Keratinocyte (primary cell): ENCODE results near the genes TMEM33, ATP8A1, GABRG1 and GABRA4.

CAGE:
- cytosol, long polyA minus RNA = no peak
- cytosol, long polyA plus RNA = no peak
- long polyA plus RNA = no peak
- nucleus, long polyA minus RNA = no peak
- nucleus, long polyA plus RNA = no peak
Measured at GRCh38 chr4:41361878-41362162, 105.1 kb downstream of the UCHL1 start.

DNA sequence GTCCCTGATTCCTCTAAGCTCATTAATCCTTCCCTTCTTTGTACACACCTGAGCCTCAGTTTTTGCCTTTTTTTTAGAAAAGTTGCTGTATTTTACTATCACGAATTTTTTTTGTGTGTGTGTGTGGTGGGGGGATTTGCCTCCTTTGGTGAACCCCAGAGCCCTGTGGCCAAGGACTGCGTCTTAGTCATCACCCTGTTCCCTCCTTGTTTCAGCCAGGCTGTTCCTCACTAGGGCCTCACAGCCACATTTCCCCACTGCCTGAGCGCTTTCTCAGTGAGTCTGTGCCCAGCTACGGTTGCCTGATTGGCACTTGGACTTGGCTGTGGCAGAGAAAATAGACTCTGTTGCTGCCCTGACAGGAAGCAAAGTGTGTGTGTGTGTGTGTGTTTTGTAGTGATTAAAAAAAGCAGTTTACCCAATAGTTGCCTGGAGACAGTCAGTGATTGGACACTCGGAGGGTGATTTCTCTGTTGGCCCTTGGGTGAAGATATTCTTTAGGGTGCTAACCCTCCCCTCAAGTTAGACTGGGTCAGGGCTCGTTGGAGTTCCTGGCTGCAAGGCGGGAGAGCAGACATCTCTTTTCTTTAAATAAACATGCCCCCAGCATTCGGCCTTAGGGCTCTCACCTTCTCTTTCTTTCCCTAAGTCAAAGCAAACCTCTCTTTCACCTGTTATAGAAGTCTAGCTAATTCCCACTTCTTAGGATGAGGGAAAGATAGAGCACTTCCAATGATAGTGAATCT is 113.0 kb downstream of the UCHL1 start:
CAGE:
- cytosol, long polyA minus RNA = no peak
- cytosol, long polyA plus RNA = no peak
- long polyA plus RNA = no peak
- nucleus, long polyA minus RNA = no peak
- nucleus, long polyA plus RNA = no peak

DNA sequence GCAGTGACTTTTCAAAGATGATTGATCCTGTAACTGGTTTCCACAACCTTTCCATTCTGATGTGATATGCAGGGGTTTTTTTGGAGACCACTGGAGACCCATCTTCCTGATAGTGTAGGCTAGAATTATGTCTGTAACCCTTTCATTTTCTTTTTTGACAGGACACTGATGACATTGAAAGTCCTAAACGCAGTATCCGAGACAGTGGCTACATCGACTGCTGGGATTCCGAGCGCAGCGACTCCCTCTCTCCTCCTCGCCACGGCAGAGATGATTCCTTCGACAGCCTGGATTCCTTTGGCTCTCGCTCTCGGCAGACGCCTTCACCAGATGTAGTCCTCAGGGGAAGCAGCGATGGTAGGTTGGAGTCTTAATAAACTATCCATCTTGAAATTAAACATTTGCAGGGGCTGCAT is 75.4 kb downstream of the LIMCH1 start:
CAGE:
- cytosol, long polyA minus RNA = no peak
- cytosol, long polyA plus RNA = no peak
- long polyA plus RNA = no peak
- nucleus, long polyA minus RNA = no peak
- nucleus, long polyA plus RNA = no peak

DNA sequence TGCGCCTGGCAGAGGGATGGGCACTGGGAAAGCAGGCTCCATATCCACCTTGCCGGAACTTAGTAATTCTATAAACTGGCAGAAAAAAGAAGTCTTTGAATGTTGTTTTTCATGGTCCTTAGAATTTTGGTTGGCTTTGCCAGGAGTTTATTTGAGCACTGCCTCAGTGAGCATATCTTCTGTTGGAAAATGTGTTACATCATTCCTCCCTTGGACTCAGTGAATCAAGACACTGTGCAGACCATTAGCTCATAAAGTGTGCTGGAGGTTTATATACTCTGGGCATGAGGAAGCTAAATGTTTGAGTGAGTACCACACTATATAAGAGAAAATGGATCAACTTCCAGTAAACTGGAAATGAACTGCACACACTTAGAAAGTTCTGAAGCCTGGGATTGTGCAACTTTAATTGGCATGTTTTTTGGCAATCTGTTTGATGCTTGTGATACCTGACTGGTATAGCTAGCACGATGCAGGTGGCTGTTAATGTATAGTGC is 75.8 kb downstream of the LIMCH1 start:
CAGE:
- cytosol, long polyA minus RNA = no peak
- cytosol, long polyA plus RNA = no peak
- long polyA plus RNA = no peak
- nucleus, long polyA minus RNA = no peak
- nucleus, long polyA plus RNA = no peak

GRCh38 chr4:41684627-41685008 is 63.9 kb downstream of the PHOX2B start:
CAGE:
- cytosol, long polyA minus RNA = no peak
- cytosol, long polyA plus RNA = no peak
- long polyA plus RNA = no peak
- nucleus, long polyA minus RNA = no peak
- nucleus, long polyA plus RNA = no peak

CAGE:
- cytosol, long polyA minus RNA = no peak
- cytosol, long polyA plus RNA = no peak
- long polyA plus RNA = no peak
- nucleus, long polyA minus RNA = no peak
- nucleus, long polyA plus RNA = no peak
Measured at GRCh38 chr4:41801851-41802101, 53.3 kb upstream of the PHOX2B start.

GRCh38 chr4:41933894-41934479 is 1.2 kb upstream of the TMEM33 start:
CAGE:
- cytosol, long polyA minus RNA = no peak
- cytosol, long polyA plus RNA = no peak
- long polyA plus RNA = no peak
- nucleus, long polyA minus RNA = no peak
- nucleus, long polyA plus RNA = no peak

DNA sequence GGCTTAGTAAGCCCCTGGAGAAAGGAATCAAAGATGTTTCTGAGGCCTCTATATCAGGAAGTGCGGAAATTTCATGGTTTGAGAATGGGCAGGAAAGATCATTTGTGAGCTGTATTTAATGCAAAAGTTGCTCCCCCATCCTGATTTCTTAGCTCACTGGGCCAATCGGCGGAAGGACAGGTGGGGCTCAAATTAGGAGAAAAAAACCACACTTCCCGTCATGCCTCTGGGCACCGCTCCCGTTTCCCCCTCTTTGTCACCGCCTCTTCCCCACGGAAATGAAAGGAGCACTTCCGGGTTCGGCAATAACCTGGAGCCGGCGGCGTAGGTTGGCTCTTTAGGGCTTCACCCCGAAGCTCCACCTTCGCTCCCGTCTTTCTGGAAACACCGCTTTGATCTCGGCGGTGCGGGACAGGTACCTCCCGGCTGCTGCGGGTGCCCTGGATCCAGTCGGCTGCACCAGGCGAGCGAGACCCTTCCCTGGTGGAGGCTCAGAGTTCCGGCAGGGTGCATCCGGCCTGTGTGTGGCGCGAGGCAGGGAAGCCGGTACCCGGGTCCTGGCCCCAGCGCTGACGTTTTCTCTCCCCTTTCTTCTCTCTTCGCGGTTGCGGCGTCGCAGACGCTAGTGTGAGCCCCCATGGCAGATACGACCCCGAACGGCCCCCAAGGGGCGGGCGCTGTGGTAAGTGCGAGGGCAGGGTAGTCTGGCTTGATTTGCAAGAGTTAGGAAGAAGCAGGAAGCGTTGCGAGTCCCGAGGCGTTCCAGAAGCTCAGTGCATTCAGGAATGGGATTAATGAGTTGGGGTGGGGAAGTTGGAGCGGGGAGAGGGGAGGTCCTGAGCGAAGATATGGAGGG is at the start of gene TMEM33:
Gene TMEM33 (plus strand): TSS at position 582 of the 856 bp plus-strand sequence.
CAGE:
- cytosol, long polyA minus RNA = start-site peak on the plus strand centred at position 344 of the sequence, 79 bp wide, 386 reads
- cytosol, long polyA plus RNA = start-site peak on the plus strand centred at position 342 of the sequence, 83 bp wide, 509 and 131 reads in 2 replicates
- long polyA plus RNA = start-site peak on the plus strand centred at position 344 of the sequence, 127 bp wide, 821 and 1,141 reads in 2 replicates
- nucleus, long polyA minus RNA = start-site peak on the plus strand centred at position 347 of the sequence, 73 bp wide, 518 reads
- nucleus, long polyA plus RNA = start-site peak on the plus strand centred at position 342 of the sequence, 83 bp wide, 866 and 1,008 reads in 2 replicates

DNA sequence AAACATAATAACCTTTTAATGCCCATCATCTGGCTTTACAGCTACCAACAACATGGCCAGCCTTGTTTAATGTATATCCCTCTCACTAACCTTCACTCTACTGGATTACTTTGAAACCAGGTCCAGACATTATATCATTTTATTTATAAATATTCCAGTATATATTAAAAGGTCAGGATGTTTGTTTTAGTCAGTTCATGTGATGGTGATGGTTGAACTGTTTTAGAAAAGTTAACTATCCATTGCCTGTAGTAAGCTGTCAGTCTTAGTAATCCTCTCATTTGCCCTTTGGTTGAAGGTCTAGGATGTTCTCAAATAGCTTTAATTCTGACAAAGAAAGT is 34.7 kb downstream of the SLC30A9 start:
CAGE:
- cytosol, long polyA minus RNA = no peak
- cytosol, long polyA plus RNA = no peak
- long polyA plus RNA = no peak
- nucleus, long polyA minus RNA = no peak
- nucleus, long polyA plus RNA = no peak

CAGE:
- cytosol, long polyA minus RNA = no peak
- cytosol, long polyA plus RNA = no peak
- long polyA plus RNA = no peak
- nucleus, long polyA minus RNA = no peak
- nucleus, long polyA plus RNA = no peak
Measured at GRCh38 chr4:42605032-42606149, 51.5 kb downstream of the ATP8A1 start.

CAGE:
- cytosol, long polyA minus RNA = no peak
- cytosol, long polyA plus RNA = no peak
- long polyA plus RNA = no peak
- nucleus, long polyA minus RNA = no peak
- nucleus, long polyA plus RNA = no peak
Measured at GRCh38 chr4:42656758-42658029, at the start of gene ATP8A1. Gene ATP8A1 (minus strand): TSS chr4:42657105.

DNA sequence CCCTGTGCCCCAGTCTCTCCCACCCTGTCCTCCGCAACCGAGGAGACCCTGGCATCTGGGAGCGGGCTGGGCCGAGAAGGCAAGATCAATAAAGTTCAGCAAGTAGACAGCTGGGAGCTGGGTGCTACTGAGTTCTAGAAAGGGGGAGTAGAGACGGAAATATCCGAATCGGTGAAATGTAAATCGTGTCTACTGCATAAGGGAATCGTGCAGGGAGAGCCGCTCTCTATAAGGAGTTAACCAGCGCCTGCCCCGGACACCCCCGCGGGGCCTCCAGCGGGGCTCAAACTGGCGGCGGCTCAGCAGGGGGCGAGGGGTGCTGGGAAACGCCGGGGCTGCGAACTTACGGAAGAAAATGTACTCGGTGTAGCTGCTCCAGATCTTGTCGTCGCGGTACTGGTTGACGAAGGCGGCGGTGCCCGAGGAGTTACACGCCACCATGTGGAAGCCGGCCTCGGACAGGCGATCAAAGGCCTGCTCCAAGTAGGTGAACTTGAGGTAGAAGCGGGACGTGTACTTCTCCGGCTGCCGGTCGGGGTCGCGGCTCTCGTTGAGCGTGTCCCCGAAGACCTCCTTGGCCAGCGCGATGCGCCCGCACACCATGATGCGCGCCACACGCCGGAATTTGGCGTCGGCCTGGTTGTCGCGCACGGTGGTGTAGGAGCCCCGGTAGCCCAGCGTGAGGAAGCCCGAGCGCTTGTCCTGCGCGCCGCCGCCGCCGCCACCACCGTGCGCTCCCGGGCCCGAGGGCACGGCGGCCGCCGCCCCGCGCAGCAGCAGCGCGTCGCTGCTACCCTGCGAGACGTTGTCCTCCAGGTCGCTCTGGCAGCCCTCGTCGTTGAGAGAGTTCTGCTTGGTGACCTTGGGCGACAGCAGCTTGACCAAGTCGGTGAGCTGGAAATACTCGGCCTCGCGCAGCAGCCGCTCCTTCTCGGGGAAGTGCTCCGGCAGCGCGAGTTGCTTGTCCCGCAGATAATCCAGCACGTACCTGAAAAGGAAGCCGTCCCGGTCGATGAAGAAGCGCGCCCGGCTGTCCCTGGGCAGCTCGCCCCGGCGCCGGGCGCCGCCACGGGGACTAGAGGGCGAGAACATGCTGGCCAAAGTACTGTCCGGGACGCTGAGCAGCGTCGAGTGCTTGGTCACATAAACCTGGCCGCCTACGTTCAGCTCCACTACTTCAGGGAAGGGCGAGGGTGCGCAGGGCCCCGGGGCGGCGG is 985 bp downstream of the KCTD8 start:
CAGE:
- cytosol, long polyA minus RNA = no peak
- cytosol, long polyA plus RNA = no peak
- long polyA plus RNA = no peak
- nucleus, long polyA minus RNA = no peak
- nucleus, long polyA plus RNA = no peak

CAGE:
- cytosol, long polyA minus RNA = no peak
- cytosol, long polyA plus RNA = no peak
- long polyA plus RNA = no peak
- nucleus, long polyA minus RNA = no peak
- nucleus, long polyA plus RNA = no peak
Measured at GRCh38 chr4:46123732-46124441, at the start of gene GABRG1. Gene GABRG1 (minus strand): TSS chr4:46124054.

GRCh38 chr4:46390409-46390916 is 535 bp upstream of the GABRA2 start:
CAGE:
- cytosol, long polyA minus RNA = no peak
- cytosol, long polyA plus RNA = no peak
- long polyA plus RNA = no peak
- nucleus, long polyA minus RNA = no peak
- nucleus, long polyA plus RNA = no peak

CAGE:
- cytosol, long polyA minus RNA = no peak
- cytosol, long polyA plus RNA = no peak
- long polyA plus RNA = no peak
- nucleus, long polyA minus RNA = no peak
- nucleus, long polyA plus RNA = no peak
Measured at GRCh38 chr4:46993287-46994089, at the start of gene GABRA4. Gene GABRA4 (minus strand): TSS chr4:46993581.

DNA sequence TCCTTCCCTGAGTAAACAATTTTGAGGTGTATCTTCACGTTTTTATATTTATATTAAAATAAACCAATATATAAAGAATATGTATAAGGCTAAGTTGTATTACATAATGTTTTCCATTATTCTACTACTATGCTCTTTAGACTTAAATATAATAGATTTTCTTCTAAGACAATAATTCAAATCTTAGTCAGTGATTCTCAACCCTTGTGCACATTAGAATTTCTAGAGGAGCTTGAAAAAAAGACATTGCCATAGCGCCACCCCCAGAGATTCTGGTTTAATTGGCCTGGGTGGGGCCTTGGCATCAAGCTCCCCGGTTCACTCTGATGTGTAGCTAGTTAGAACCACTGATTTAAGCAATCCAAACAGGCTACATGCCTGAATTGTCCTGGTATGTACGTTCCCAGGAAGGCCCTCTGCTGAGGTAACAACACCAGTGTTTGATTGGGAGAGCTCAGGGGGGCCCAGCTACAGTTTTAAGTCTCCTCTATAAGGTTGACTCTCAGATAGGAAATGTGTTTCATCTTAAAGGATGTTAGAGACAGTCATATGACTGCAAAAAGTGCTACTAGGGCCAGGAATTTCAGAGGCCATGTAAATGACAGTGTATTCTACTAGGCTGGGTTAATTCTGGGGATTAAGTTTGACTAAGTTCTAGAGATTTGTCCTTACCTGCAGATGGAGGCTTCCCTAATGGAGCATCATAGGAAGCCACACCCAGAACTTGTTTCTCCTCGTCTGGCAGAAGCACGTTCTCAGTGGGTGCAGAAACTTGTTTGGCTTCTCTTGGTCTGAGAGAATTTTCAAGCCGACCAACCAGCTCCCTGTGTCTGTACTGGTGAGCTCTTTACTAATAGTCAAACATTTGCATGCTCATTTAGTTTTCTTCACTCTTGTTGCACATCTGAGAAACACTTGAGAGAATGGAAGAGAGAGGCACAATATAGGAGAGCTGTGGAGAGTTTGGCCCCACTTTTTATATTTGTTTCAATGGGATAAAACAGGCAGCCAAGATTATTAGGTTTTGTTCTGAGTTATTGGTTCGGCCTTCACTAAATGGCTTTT is 1.1 kb upstream of the ATP10D start:
CAGE:
- cytosol, long polyA minus RNA = no peak
- cytosol, long polyA plus RNA = no peak
- long polyA plus RNA = no peak
- nucleus, long polyA minus RNA = no peak
- nucleus, long polyA plus RNA = no peak

DNA sequence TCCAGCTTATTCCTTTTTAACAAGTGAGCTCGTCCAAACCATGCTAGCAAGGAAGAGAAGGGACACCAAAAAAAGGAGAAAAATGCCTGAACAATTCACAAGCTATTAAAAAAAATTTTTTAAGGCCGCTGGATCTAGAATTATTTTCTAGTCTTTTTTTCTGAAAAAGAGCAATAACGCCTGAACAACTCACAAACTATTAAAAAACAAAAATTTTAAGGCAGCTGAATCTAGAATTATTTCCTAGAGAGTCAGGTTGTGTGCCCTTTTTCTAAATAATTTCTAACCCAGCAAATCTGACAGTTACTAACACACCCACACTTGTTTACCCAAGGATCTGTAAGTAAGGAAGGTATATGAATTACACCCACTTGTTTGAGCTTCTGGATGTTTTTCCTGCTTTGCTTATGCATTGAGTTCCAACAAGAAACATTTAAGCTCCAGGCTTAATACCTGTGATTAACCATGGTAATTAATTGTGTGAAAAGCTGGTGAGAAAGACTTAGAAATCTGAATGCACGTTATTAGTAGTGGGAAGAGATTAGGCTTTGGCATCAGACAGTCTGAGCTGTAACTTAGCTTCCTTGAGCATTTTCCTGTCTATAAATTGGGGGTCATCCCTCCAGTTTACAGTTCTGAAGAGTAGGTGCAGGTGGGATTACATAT is 1.5 kb downstream of the NIPAL1 start:
CAGE:
- cytosol, long polyA minus RNA = no peak
- cytosol, long polyA plus RNA = no peak
- long polyA plus RNA = no peak
- nucleus, long polyA minus RNA = no peak
- nucleus, long polyA plus RNA = no peak

GRCh38 chr4:48423583-48424351 is 59.4 kb upstream of the SLC10A4 start:
CAGE:
- cytosol, long polyA minus RNA = start-site peak on the plus strand at chr4:48423921-48423950, 6 reads
- cytosol, long polyA plus RNA = no peak
- long polyA plus RNA = no peak
- nucleus, long polyA minus RNA = no peak
- nucleus, long polyA plus RNA = no peak

GRCh38 chr4:49175502-49175856 is 189.4 kb downstream of the CWH43 start:
CAGE:
- cytosol, long polyA minus RNA = no peak
- cytosol, long polyA plus RNA = no peak
- long polyA plus RNA = no peak
- nucleus, long polyA minus RNA = no peak
- nucleus, long polyA plus RNA = no peak

GRCh38 chr4:52016930-52017435 is 3.2 kb downstream of the LRRC66 start:
CAGE:
- cytosol, long polyA minus RNA = no peak
- cytosol, long polyA plus RNA = no peak
- long polyA plus RNA = no peak
- nucleus, long polyA minus RNA = no peak
- nucleus, long polyA plus RNA = no peak